ENCODE measurements around the gene ETS2.

GRCh38 chr21:37454773-37455681 is 88.5 kb downstream of the DYRK1A start:
- PRO-cap = no peak

- PRO-cap = no peak
These were observed 111.5 kb downstream of the DYRK1A start for GRCh38 chr21:37477931-37478580.

- PRO-cap = no peak
These were observed 139.4 kb downstream of the DYRK1A start for GRCh38 chr21:37506015-37506313.

DNA sequence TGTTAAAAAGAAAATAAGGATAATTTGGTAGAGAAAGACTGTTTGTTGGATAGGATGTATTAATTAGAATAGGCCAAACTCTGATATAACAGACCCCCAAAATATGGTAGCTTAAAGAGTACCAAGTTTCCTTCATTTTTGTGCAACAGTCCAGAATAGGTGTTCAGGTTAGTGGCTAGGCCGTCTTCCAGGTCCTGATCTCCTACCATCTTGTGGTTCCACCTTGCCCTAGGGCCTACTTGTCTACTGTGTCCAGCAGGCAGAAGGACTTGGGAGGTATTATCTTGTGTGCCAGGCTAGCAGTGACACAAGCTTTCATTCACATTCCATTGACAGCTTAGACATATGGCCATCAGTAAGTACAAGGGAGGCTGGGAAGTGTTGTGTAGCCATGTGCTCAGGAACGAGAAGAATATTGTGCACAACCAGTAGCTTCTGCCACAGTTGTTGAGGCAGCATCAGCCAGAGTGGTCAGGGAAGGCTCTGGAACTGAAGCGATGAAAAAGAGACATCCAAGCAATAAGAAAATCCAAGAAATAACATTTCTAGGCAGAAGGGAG is 144.0 kb downstream of the DYRK1A start:
- PRO-cap = no peak

- PRO-cap = bidirectional peak, plus-strand start at chr21:37564059, minus-strand start at chr21:37563894
These were observed 197.0 kb downstream of the DYRK1A start for GRCh38 chr21:37563277-37564323.

DNA sequence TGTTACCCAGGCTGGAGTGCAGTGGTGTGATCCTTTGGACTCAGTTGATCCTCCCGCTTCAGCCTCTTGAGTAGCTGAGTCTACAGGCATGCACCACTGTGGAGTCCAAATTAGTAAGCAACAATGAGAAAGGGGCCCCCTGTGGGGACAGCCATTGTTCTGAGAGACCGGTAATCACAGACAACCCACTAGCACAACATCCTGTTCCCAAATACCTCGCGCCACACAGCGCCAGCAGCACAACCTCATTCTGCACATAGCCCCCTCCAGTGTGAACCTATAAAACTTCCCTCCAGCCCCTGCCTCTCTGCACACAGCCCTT is 226.4 kb downstream of the DYRK1A start:
- PRO-cap = no peak

DNA sequence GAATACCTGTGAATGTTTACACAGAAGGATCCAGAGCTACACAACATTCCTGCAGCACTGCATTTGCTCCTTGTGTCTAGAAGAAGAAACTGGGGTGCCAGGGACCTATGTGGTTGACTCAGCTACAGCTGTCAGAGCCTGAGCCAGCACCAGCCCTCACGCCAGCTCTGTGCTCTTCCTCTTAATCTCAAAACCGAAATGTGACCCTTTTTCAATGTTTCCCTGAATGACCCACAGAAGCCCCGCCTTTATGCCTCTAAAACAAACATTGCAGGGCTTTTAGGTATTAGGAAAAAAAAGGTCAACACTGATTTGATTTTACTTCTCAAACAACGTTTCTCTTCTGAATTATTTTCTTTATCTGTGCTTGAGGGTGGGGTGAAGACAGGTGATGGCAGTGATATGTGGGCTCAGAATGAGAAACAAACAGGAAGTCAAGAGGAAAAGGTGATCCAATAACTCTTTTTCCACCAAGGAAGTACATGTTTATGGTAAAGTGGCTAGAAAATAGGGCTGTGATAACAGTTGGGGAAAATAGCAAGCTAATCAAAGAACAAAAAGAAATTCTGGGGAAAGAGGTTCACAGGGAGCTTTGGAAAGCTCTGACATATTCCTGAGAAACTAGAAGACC is 260.6 kb downstream of the DYRK1A start:
- PRO-cap = no peak

DNA sequence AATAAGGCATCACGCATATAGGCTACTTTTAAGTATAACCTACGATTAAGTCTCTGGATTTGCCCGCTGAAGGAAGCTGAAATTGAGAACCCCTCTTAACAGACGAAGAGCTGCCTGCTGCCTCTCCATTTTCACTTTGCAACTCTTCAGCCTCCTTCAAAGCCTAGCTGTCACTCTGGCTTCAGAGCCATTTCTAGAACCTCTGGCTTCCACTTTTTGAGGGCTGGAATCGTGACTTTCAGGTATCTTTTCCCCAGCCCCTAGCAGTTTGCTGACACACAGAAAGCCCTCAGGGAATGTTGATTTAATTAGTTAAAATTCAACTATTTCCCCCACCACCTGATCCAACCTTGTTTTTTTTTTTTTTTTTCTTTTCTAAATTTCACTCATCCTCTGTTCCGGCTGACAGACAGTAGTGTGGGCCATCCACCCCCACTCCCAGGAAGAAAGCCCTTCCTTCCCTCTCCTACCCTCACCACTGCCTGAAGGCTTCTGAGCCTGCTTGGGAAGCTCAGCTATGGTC is 29.6 kb downstream of the KCNJ6 start:
- PRO-cap = no peak

DNA sequence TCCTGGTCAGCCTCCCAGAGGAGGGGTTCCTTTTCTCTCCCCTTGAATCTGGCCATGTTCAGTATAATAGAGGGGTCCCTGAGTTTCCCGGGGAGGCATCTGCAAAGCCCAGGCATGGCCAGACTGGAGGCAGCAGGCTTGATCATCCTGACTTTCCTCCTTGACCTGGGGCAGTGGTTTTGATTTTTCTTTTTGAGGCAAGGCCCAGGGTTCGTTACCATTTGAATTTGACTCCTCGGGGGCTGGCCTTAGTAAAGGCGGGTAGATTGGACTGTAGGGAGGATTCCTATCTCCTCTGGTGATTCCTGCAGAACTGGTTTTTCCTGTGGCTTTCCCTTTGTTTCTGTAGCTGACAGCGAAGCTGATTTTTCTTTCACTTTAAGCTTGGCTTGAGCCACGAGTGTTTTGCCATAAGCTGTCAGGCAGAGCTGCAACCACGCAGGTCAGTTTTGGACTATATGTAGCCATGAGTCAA is 28.8 kb upstream of the KCNJ15 start:
- PRO-cap = no peak

DNA sequence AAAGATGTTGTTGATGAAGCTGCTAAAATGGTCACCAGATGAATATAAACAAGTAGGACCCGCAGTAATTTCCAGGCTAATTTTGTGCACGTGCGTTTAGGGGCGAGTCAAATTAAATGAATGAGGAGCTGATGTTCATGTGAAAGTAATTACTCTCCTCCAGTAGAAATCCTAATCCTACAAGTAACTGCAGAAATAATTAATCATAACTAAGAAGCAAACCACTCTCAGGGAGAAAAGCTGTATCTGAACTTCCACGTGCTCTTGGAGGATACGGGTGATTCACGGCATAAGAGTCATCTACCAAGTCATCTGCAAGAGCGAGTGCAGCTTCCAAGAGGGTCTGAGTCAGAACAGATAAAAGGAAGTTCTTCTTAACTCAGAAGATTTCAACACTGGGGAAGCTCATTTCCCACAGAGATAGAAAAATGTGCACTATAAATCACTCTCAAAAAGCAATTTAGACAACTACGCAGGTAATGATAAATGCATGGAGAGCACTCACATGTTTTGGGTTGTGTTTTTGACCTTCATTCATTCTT is 20.6 kb downstream of the KCNJ15 start:
- PRO-cap = no peak

DNA sequence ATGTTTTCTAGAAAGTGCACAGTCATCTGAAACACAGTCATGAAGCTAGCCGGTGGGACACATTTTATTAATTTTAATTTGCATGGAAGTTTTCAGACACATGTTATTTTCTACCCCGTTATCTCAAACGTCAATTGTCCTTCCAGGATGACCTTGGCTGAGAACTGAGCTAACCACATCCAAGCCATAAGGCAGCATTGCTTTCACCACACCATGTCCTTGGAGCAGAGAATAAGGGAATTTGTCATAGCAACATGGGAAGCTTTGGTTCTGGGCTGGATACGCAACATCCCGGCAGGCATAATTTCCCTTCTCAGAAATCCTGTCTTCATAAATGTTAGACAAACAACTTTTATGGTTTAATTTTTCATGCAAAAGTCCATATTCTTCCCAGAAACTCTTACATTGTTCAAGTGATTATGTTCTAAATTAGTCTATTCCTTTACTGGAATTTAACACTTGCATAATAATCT is 51.7 kb downstream of the KCNJ15 start:
- PRO-cap = no peak

- PRO-cap = no peak
These were observed 45.9 kb upstream of the ETS2 start for GRCh38 chr21:38759854-38760207.

DNA sequence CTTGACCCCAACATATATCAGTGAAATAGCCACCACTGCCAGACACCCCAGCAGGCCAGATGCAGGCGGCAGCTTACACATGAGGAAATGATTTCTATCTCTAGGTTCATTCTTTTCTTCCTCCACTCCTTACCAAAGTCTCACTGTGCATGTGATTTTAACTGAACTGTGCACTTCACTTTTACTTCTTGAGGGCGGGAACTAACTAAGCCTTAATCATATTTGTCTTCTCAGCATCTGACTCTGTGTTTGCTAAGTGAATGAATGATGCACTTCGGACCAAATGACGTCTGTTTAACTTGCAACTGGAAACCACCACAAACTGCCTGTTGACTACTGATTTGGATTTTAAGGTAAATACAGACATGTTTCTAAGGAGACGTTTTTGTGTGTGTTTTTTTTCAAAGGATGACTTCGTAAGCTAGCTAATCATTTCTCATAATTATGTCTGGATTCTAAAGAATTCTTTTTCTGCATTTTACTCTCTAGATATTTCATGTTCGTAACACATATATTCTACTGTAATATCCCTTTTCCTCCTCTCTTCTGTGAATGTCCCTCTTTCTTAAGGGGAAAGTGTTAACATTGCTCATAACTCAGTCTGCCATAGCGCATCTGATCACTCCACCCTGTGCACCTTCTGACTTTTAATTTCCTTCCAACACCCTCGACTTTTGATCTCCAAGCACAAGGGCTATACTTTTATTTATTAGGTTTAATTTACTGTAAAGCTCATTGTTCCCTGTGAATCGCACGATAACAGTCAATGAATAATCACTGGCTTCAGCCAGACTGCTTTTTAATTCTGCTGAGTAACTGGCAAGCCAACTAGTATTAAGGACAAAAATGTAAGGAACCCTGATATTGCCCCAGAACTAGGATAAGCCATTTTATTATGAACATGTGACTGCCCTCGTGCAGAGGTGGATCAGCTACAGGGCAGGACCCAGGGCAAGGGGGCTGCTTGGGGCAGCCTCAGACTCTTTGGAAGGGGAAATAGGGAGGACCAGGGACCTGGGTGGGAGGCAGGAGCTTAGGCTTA is 2.8 kb upstream of the ETS2 start:
- PRO-cap = no peak

DNA sequence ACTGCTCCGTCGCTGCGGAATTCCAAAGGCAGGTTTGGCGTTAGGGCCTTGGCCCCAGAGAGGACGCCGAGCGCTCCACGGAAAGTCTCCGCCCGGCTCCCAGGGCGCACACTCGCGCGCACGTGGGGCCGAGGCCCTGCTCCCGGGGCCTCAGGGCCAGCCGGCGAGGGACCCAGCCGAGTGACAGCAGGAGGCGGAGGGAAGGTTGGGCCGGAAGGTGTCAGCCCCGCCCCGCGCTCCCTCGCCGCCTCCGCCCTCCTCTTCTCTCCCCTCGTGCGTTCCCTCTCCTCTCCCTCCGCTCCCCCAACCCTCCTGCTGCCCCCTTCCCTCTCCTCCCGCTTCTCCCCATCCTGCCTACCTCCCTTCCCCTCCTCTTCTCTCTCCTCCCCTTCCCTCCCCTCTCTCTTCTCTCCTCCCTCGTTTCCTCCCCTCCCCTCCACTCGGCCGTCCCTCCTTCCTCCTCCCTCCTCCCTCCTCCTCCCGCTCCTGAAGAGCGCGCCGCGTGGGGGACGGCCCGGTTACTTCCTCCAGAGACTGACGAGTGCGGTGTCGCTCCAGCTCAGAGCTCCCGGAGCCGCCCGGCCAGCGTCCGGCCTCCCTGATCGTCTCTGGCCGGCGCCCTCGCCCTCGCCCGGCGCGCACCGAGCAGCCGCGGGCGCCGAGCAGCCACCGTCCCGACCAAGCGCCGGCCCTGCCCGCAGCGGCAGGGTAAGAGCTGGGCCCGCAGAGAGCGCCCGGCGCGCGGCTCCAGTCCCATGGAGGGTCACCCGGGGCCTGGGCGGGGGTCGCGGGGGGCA is at the start of gene ETS2:
ETS2 (plus strand) TSS at position 517 of the 797 bp plus-strand sequence.
- PRO-cap = bidirectional peak, plus-strand start at position 166 of the sequence, minus-strand start at position 114 of the sequence; bidirectional peak, plus-strand start at position 517 of the sequence, minus-strand start at position 344 of the sequence

- PRO-cap = no peak
These were observed 7.4 kb downstream of the ETS2 start for GRCh38 chr21:38812940-38813684.

DNA sequence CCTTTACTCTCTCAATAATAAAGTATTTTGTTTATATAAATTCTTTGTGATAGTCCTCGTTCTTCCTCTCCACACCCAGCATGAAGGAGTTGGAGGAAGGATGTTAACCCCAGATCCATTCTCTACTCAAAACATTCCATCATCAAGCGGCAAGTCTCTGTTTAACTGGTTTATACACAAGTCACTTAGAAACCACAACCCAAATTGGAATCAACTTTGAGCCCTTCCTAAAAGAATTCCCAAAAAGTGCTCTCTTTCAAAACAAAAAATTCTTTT is 19.1 kb downstream of the ETS2 start:
- PRO-cap = no peak

DNA sequence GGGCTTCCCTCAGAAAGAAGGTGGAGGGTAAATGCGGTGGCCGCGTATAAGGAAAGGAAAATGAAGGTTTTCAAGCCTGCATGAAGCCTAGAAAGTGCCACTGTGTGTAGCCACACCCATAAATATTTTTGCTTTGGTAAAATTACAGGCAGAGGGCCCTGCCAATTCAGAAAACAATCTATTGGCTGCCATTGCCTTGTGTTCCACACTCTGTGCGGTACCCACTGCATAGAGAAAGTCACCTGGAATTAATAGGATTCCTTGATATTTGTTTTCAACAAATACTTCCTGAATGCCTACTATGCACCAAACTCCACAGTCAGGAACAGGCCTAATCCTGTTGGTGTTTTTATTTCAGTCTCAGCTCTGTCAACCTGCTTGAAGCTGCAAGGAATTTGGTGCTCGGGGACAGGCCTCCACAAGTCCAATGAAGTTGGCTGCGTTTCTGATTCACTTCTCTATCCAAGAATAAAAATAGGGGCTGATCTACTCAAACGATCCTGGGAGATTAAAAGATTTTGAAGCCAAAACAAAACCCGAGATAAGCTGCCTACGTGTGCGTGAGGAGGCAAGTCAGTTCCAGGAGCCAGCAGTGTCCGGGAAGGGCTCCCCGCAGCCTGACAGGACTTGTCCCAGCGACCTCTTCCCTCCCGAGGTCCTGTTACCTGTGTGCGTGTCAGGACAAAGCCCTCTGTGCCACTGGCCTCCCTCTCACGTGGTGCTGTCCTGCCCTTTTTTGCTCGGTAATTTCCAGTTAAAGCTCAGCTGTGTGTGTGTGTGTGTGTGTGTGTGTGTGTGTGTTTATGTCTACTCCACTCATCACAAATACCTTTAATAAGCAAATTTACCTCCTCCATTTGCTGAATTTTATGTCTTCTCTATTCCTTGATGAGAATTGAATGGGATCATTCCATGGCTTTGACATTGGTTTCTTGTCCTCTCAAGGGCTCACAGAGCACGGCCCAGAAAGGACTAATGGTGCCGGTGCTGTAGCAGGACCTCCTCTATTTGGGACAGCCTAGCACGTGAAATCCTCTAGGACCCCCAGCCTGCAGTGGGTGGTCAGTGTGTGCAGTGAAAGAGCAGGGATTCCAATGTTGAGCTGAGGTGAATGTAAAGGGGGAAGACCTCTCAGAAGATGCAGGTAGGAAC is 98.0 kb downstream of the ETS2 start:
- PRO-cap = no peak

GRCh38 chr21:38904629-38904985 is 98.9 kb downstream of the ETS2 start:
- PRO-cap = no peak

- PRO-cap = no peak
These were observed 111.2 kb downstream of the ETS2 start for GRCh38 chr21:38916819-38917459.

DNA sequence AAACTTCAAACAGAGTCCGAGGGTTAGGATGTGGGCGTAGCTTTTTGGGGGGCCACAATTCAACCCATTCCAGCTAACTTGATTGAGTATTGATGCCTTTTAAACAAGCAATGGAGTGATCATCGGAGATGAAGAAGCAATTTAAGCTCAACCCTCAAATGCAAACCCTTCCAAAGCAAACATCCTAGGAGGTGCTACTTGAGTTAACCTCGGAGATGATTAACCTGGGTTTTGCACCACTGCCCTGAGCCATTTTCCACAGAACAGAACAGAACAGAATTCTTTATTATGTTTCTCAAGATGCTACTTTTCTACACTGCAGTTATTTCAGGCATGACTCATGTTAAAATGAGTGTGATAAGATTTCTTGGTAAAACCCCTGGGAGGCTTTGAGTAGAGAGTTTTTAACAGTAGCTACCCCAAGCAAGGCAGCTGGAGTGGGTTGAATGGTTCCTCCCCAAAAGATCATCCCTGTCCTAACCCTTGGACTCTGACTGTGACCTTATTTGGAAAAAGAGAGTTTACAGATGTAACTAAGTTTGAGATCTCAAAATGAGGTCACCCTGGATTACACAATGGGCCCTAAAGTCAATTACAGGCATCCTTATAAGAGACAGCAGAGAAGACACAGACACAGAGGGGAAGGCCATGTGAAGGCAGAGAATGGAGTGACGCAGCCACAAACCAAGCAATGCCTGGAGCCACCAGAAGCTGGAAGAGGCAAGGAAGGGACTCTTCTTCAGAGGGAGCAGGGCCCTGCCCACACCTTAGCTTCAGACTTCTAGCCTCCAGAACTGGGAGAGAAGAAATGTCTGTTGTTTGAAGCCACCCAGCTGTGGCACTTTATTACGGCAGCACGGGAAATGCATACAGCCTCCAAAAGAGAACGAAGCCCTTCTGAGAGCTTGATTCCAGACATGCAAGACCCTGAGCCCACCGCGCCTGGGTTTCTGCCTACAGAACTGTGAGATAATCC is 153.4 kb downstream of the ETS2 start:
- PRO-cap = no peak